Cerebral cortex (tissue), 2 donors: Measurements from ENCODE around the genes MAPK13 and C6orf89.

DNA sequence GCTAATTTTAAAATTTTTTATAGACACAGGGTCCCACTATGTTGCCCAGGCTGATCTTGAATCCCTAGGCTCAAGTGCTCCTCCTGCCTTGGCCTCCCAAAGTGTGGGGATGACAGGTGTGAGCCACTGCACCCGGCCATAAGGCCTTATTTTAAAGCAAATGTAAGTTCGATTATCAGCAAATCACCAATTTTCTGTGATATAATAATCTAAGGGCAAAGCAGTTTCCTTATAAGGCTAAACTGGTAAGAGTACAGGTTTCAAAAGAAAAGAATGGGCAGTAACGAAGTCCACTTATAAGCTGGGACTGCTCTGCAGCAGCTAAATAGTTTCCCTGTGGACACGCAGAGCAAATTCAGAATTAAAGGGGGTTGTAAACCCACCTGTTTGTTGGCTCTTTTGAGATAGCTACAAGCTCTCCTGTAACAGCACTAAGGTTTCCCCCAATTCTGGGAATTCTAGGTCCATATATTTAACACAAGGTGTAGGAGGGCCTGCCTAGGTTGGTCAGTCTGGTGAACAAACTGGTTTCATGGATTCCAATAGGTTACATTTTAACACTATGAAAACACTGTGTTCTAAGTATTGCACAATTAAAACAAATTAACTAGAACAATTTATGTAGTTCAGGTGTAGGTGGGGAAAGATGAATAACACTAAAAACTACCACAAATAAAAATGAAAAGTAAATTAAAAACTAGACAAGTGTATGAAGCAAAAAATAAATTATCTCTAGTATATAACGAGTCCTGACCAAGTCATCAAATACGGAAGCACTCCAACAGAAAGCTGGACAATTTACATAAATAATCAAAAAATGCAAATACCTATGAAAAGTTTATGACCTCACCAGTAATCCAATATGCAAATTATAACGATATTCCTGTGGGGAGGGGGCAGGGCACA, 26.4 kb downstream of the LHFPL5 start:
- PRO-cap, 2 experiments = no peak in any of the 2 experiments

- PRO-cap, 2 experiments = no peak in any of the 2 experiments
These were observed 11.0 kb upstream of the SRPK1 start for GRCh38 chr6:35931803-35932318.

- PRO-cap, 2 experiments = no peak in any of the 2 experiments
These were observed 31.1 kb upstream of the MAPK13 start for GRCh38 chr6:36099207-36099621.

- PRO-cap, 2 experiments = no peak in any of the 2 experiments
These were observed 23.0 kb upstream of the MAPK13 start for GRCh38 chr6:36107295-36107782.

- PRO-cap, 2 experiments = no peak in any of the 2 experiments
These were observed 11.9 kb upstream of the MAPK13 start for GRCh38 chr6:36118343-36118963.

DNA sequence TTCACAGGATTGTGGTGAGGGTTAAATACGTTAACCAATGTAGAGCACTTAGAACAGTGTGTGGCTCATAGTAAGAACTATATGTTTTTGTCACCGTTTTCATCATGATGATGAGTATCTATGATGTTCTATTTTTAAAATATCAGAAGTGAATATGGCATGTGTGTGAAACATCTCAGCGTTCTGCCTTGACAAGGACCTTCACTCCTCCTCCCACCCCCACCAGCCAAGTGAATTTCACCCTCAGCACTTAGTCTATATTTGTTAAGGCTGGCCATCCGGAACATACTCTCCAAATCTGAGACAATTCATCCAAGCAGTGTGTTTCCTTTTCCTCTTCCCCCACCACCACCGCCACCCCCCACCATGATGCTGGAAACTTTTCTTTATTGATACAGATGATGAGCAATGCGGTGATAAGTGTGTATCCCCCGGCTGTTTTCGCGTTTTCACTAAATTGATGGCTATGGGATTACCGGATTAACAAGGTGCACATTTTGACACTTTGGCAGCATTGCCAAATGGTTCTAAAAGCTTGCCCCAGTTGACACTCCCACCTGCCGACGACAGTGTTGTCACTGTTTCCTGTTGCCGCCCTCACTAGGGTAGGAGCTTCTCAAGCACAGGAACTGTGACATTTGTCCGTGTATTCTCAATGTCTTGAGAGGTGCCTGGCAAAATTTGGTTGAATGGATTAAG, 10.0 kb upstream of the MAPK13 start:
- PRO-cap, 2 experiments = no peak in any of the 2 experiments

- PRO-cap, 2 experiments = no peak in any of the 2 experiments
These were observed 7.4 kb upstream of the MAPK13 start for GRCh38 chr6:36122793-36123348.

GRCh38 chr6:36128777-36128976, 1.6 kb upstream of the MAPK13 start:
- PRO-cap, 2 experiments = no peak in any of the 2 experiments

DNA sequence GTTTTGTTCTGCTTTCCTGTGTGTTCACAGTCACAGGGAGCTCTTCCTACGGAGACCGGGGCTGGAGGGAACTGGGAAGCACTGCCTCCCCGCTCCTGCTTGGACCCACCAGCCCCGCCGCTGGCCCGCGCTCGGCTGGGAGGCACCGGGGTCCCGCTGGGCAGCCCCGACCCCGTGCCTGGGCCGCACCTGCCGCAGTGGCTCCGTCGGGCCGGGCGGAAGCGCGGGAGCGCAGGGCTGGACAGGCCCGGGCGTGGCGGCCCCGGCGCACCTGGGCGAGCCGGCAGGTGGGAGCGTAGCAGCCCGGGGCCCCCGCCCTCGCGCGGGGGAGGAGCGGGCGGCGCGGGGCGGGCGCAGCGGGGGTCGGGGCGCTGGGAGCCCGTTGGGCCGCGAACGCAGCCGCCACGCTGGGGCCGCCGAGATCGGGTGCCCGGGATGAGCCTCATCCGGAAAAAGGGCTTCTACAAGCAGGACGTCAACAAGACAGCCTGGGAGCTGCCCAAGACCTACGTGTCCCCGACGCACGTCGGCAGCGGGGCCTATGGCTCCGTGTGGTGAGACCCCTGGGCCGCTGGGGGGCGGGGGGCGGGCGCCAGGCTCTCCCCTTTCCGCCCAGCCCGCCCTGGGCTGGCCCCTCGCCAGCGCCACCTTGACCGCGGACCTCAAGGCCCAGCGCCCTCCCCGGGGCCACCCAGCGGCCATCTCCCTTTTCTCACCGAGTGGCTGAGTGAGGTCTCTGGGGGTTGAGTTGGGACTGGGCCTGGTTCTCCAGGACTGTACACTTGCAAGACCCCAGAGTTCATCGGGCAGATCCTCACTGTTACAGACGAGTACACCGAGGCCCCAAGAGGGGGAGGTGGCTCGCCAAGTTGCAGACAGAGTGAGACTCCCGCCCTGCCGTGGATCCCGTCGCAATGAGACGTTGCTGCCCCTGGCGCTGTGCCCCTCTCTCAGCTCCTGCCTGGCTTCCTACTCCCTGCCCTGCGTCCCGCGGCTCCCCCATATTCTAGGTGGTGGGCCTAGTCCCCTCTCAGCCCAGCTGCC, at the start of gene MAPK13:
Gene MAPK13, plus strand, starts transcription at position 366 of the 1,044 bp plus-strand sequence.
- PRO-cap, 2 experiments = peak in 1 of 2 experiments; most common plus-strand start position 51 of the sequence (in 1)

GRCh38 chr6:36200195-36200471, 3.6 kb downstream of the BRPF3 start:
- PRO-cap, 2 experiments = no peak in any of the 2 experiments

GRCh38 chr6:36314054-36314727, 22.5 kb downstream of the BNIP5 start:
- PRO-cap, 2 experiments = no peak in any of the 2 experiments

DNA sequence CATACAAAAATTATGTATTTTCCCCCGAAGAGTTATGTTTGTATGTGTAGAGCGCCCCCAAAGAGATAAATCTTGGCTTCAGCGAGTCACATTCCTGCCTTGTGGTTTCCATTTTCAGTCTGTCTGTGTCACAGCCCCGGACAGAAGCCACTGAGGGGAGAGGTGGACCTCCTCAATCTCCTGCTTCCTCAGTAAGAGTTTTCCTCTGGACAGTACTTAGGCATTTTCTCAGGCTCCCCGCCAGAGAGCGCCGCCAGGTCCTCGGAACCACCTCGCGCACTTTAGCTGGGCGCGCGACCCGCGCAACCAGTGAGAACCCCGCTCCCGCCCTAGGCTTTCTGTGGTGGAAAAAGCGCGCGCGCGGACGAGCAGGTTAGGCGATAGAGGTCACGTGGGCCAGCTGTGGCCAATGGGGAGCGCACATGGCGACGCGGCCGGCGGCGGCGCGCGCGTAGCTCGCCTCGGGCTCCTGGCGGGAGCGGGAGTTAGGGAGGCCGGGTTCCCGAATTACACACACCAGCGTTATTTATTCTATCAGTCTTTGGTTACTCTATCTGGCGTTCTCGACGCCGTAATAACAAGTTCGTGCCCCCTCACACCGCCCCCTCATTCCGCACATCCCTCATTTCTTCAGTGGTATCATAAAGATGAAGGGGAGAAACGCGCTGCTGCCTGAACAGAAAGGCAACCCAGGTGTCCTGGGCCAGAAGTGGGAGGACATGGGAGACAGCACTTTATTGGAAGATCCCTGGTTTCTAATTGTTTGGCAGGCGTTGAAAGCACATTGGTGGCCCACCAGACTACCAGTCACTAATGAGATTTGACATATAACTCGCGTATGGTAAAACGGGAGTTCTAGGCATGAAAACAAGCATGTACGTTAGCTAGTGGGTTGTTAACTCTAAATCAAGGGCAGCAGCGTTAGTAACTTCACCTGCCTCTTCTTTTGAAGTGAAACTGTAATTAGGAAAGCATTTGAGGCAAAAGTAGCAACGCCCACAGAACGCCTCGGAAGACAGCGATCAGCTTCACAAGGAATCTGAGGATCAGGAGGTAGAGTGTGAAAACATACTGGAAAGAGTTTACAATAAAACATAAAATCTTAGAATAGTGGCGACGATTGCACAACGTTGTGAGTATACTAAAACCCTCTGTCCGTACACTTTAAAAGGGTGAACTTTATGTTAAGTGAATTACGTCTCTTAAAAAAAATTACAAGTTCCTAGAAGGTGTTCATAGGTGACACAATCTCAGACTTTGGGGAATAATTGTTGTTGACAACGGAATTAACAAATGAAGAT, 19.1 kb downstream of the PXT1 start:
- PRO-cap, 2 experiments = peak in 1 of 2 experiments; most common plus-strand start position 472 of the sequence (in 1); most common minus-strand start position 340 of the sequence (in 1)

DNA sequence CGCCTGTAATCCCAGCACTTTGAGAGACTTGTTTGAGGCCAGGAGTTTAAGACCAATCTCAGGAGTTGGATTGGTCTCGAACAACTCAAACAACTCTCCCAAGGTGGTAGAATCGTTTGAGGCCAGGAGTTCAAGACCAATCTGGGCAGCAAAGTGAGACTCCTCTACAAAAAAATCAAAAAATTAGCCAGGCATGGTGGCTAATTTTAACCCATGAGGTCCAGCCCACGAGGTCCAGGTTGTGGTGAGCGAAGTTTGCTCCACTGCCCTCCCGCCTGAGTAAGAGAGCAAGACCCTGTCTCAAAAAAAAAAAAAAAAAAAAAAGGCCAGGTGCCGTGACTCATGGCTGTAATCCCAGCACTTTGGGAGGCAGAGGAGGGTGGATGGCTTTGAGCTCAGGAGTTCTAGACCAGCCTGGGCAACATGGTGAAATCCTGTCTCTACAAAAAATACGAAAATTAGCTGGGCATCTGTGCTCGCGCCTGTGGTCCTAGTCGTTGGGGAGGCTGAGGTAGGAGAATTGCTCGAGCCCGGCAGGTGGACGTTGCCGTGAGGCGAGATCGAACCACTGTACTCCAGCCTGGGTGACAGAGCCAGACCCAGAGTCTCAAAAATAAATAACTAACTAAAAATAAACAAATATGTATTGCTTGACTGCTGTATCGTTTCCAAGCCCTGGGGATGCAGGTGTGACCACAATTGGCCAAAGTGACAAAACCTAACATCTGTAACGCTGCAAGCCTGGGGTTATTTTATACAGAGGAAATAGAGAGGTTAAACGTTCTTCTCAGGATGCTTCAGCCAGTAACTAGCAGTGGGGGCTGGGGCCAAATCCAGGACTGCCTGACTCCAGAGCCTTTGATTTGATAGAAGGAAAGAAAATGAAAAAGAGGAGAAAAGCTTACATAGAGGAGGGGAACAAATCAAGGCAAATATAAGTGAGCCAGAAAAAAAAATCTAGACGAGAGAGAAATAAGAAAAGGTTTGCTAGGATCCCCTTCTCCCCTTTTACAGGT, 2.1 kb upstream of the SRSF3 start:
- PRO-cap, 2 experiments = no peak in any of the 2 experiments

DNA sequence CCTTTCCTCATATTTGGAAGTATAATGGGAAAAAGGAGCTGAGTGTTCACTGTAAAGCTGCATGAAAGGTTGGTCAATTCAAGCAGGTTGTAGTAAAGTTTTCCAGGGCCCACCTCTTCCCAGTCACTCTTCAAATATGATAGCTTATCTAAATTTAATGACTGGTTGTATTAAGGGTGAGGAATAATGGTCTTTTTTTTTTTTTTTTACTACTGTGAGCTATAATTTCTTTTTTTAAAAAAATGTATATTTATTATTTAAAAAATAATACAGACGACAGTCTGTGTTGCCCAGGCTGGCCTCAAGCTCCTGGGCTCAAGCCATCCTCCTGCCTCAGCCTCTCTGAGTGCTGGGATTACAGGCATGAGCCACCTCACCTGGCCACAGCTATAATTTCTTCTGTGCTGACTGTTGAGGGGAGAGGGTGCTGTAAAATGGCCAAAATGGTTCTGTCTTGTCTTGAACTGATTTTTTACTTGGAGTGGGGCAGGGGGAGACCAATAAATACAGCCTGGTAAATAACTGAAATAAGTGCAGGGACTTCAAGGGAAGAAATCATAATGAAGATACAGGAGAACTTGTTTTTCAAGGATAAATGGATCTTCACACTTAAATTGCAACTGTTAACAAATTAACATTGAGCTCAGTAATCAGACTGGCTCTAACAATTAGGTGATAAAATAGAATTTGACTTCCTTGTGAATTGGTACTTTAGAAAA, 3.6 kb downstream of the SRSF3 start:
- PRO-cap, 2 experiments = no peak in any of the 2 experiments

GRCh38 chr6:36685049-36685413, 6.5 kb downstream of the CDKN1A start:
- PRO-cap, 2 experiments = no peak in any of the 2 experiments

DNA sequence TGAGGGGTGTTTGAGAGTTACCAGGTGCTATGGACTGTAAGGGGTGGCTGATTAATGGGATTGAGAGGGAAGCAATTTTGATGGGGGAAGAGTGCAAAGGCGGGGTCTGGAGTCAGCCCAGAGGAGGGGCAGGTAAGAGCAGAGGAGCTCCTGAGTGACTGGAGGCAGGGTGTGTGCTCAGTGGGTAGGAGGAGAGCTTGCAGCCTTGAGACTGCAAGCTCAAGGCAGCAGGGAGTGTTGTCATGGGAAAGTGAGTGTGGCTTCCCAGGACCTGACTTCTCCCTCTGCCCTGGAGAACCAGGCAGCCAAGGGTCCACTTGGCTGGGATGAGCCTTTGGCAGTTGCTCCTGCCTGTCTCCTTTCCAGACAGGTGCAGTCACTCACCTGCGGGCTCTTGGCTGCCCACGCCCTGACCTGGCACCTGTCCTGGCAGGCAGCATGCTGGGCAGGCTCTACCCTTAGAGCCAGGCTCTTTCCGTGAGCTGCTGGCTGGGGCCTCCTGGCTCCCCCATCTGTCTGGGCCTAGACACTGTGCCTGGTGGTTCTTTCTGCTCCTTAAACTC, 54.3 kb downstream of the RAB44 start:
- PRO-cap, 2 experiments = no peak in any of the 2 experiments

DNA sequence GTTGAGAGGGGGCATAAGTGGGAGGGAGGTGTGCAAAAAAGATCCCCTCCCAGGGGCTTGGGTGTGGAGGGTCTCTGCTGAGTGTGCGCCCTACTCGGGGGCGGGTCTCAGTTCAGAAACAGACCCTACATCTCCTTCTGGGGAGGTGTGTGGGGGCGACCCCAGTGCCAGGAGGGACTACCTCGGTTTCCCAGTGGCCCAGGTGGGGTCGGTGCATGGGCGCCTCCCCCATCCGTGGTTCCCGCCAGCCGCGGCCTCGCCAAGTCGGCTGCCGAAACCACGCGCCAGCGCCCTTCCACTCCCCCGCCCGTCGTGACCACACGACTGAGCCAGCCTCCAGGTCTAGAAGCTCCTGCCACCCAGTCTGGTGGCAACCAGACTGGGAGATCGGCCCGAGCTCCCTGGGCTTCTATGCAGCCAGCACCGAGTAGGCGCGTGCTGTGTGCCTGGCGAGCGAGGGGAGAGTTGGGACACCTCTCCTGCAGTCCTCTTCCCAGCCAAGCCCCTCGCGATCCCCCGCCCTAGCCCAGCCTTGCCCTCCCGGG, 1.2 kb upstream of the CPNE5 start:
- PRO-cap, 2 experiments = peak in 1 of 2 experiments; most common plus-strand start position 345 of the sequence (in 1); most common minus-strand start position 258 of the sequence (in 1)

DNA sequence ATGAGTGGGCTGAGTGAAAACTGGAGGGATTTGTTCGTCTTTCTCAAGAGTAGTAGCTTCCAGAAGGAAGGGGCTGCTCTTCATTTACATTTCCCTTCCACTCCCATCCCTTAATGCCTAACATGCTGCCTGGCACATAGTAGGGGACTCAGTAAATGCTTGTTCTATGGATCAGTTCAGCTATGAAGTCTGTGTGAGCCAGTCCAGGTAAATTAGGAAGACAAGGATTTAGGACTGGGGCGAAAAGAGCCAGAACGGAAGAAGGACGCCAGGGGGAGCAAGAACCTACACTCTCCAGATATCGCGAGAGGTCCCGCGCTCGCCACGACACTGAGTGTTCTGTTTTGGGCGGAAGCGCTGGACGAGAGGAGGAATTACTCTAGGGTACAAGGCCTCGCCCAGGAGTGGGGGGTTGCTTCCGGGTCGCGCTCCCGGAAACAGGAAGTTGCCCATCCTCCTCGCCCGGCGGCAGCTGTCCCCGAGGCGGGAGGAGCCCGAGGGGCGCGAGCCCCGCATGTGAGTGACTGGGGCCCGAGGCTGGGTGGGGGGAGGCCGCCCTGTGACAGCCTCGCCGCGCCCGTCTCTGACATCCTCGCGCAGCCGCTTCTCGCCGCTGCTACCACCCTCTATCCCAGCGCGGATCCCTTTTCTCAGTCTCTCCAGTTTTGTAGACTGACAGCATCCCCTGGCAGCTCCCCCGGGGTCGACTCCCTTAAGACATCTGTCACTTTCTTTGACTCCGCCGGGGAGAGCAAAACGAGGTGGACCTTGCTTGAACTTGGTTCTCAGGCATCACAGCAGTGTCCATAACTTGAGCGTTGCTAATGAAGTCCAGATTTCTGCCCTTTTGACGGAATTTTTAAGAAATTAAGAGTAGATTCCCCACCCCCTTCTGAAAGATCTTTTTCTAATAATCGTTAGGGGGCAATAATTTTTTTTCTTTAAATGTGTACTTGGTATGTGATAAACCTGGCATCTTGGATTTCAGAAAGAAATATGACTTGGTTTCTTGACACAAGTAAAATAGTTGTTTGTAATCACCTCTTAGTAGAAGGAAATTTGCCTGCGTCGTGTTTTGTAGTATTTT, at the start of gene C6orf89:
Gene C6orf89, plus strand, starts transcription at position 440 of the 1,087 bp plus-strand sequence.
- PRO-cap, 2 experiments = peak in 1 of 2 experiments; most common plus-strand start position 499 of the sequence (in 1); most common minus-strand start position 254 of the sequence (in 1)

- PRO-cap, 2 experiments = no peak in any of the 2 experiments
These were observed 1.1 kb downstream of the C6orf89 start for GRCh38 chr6:36886600-36887455.

DNA sequence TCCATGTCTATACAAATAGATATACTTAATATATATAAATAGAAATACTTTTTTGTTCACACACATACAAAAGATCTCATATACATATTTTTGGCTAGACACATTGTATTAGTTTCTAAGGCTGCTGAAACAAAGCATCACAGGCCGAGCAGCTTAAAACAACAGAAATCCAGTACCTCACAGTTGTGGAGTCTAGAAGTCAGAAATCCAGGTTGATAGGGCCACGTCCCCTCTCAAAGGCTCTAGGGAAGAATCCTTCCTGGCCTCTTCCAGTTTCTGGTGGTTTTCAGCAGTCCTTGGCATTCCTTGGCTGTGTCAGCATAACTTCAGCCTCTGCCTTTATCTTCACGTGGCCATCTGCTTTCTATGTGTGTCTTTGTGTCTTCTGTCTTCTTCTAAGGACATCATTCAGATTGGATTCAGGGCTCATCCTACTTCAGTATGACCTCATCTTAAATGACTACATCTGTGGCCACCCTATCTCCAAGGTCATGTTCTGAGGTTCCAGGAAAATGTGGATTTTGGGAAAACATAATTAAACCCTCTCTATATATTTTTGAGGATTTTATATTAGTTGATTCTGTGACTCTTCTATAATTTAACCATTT, 22.9 kb downstream of the C6orf89 start:
- PRO-cap, 2 experiments = no peak in any of the 2 experiments